SK-N-MC (cell line): ENCODE data around the genes GAREM1, KLHL14 and ZSCAN30.

DNA sequence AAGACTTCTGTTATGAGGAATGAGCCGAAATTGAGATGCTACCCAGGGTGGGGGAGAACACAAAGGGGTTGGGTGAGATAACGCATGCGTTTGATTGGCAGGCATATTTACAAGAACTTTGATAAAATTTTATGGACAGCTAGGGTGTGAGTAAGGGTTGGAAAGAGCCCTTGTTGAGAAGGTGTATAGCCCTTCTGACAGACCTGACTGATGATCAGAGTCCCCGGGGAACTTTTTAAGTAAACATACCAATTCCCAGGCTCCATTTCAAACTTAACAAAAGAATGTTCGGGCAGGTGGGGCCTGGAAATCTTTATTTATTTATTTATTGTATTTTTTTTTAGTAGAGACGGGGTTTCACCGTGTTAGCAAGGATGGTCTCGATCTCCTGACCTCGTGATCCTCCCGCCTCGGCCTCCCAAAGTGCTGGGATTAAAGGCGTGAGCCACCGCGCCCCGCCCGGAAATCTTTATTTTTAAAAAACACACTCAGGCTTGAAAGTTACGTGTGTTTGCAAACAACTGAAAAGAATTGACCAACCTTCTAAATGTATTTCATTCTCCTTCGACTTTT, 2.0 kb downstream of the RNF138 start:
- RRBS = no CpG with 5 or more reads among the region's 18 CpGs

DNA sequence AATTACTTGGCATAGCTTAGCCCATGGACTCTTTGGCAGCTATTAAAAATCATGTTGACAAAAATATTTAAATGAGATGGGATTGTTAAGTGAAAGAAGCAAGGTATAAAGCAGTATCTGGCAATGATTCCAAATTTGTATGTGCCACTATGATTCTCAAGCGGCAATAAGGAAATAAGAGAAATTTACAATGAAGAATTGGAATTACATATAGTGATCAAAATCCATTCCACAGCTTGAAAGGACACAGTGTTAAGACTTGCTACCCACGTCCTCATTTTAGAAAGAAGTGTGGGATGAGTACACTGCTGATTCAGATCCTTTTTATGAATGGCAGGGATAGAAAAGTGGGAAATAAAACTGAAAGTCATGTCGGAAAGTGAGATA, 2.4 kb downstream of the GAREM1 start:
- RRBS = no CpG with 5 or more reads among the region's 3 CpGs

DNA sequence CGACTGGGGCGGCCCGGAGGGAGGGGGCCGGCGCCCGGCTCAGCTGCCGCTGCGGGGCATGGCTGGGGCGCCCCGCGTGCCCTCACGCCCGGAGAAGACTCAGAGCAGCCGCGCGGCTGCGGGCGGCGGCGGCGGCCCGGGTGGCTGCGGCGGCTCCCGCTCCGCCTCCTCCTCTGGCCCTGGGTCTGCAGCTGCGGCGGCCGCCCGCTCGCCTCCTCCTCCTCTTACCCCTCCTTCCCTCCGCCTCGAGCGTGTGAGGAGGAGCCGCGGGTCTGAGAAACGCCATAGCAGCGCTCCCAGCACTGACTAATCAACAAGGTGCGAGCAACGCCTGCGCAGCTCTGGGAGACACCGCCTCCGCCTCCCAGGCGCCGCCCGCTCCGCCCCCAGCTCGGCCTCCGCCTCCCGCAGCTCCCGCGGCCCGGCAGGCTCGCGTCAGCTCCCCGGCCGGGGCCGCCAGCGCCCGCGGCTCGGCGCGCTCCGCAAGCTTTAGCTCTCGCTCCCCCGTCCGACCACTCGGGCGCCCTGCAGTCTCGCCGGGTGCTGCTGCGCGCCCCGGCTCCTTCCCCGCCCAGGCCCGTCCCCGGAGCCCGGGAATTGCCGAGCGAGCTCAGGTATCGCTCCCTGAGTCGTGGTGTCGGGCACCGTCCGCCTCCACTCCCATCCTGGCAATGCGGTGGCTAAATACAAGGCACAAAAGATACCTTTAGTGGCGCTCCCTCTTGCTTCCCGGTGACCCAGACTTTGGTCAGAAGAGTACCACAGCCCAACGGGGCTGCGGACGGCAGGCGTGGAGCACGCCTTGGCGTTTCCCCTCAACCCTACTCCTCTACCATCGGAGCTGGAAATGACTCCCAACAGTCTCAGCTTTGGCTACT, at the start of gene GAREM1:
TSS of gene GAREM1 (minus strand) at position 308 of the 878 bp plus-strand sequence.
- RRBS = 1% methylated on average over 32 of the region's 96 CpGs

DNA sequence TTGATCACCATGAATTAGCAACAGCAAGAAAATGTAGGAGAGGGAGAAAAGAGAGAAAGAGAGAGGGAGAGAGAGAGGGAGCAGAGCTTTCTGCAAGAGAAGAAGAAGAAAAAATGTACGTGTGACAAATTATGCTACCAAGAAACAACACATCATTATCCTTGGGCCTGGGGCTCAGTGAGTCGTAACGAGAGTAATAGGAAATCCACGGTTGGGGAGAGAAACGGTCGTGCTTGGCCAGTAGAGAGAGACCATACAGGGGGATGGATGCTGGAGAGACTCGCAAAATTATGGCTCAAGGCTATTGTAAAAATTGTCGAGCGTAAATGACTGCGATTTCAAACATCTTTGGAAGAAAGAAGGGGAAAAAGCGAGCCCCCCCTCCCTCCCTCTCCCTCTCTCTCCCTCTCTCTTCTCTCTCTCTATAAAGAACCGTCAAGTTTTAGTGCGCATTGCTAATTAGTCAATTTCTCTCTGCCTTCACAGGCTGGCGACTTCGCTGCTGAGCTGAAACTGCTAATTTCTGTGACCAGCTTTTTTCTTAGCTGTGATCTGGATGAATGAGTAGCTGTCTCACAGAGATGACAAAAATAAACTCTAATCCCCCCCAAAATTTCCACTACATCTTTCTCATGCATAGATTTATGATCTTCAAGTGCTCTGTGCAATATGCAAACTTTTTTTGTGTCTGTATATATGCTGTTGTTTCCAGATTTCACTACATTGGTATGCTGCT, at the start of gene KLHL14:
TSS of gene KLHL14 (minus strand) at position 195 of the 736 bp plus-strand sequence.
- RRBS = no CpG with 5 or more reads among the region's 15 CpGs

DNA sequence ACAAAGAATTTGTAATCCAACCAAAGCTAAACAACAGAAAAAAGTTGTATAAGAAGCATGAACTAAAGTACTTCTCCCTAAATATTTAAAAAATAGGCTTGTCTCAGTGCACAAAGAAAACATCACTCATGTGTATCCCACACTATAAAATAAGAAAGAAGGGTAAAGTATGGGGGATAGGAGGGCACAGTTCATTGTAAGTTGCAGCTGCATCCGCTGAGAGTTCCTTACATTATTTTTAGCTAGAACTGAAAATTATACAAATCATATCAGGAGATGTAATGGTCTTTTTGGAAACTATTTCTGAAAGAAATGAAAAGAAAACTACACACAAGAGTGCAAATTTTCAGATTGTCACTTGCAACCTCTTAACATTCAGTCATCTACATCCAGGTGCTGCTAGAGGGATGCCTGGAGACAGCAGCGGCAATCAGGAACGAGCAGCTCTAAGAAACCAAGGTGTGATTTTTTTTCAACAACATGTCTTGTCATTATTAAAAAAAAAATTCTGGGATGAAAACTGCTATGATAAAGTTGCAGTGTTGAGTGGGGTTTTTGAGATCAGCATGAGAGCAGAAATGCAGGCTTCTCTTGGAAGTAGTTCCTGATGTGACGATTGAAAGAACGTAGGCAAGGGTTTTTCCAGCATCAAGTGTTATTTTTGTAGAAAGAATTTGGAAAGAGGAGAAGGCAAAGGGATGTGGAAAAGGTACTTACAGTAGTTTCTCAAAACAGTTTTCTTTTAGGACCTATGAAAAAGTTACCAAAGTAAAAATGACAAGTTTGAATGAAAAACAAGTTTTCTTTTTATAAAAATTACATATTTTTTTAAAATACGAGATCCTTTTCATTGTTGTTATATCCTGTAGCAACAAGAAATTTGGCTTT, 273.8 kb downstream of the ASXL3 start:
- RRBS = no CpG with 5 or more reads among the region's 6 CpGs

GRCh38 chr18:34803908-34804569, 93.9 kb downstream of the DTNA start:
- RRBS = no CpG with 5 or more reads among the region's 7 CpGs

DNA sequence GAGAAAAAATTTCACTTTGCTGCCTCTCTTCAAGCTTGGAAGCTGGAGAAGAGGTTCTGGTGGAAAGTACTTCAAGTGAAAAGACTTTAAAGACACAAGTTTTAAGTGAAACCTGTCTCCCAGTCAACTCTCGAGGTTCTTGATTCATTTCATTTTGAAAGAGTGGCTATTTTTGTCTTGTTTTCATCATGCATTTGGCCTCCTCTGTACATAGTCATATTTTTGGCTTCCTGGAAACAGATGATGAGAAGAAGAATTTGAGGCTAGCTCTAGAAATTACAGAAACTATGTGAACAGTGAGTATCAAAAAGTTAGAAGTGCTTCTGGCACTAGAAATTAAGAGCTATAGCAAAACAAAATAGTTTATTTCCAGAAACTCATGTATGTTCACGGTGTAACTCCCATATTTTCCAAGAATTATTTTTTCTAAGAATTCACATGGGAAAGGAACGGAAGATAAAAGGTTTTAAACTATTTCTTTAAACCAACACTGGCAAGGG, 124.9 kb downstream of the DTNA start:
- RRBS = no CpG with 5 or more reads among the region's 3 CpGs

DNA sequence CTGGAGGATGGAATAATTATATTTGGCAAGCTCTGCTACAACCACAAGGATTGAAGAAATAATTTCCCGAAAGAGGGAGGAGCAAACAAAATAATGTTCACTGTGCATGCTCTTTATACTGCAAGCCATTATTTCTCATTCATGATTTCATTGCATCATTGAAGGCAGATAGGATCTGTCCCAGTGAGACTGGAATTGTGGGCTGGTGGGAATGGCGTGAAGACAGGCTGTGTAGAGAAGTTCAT, 12.7 kb upstream of the MAPRE2 start:
- RRBS = no CpG with 5 or more reads among the region's 2 CpGs

- RRBS = no CpG with 5 or more reads among the region's 2 CpGs
These were observed 11.0 kb upstream of the MAPRE2 start for GRCh38 chr18:35030228-35030610.

- RRBS = no CpG with 5 or more reads among the region's 6 CpGs
These were observed 34.0 kb downstream of the MAPRE2 start for GRCh38 chr18:35075121-35075758.

DNA sequence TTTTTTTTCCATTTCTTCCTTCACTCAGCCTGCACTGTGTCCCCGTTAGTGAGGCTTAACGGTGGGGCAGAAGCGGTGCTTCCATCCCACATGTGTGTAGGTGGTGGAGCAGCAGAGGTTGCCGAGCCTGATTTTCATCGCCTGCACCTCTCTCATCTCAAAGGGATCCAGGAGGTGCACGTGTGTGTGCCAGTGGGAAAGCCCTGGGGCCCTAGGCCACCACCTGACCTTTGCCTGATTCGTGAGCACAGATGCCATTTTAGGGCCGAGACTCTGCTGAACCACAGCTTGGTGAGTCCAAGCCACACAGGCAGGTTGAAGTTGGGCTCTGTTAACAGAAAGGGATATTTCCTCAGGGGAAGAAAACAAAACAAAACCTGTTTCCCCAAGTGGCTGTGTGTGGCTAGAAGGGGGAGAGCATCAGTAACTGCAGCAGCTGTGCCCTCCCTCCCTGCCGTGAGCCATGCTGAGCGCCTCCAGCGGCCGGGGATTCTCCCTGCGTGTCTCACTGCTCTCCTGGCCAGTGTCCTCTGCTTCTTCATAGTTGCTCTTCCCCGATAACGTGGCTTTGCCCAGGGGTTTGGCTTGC, 81.5 kb downstream of the MAPRE2 start:
- RRBS = no CpG with 5 or more reads among the region's 15 CpGs

GRCh38 chr18:35189515-35189954, 51.3 kb upstream of the ZNF397 start:
- RRBS = no CpG with 5 or more reads among the region's 1 CpG

- RRBS = under 1% methylated on average over 23 of the region's 42 CpGs
These were observed at the start of gene ZSCAN30 for GRCh38 chr18:35290111-35290888. Gene ZSCAN30, minus strand, starts transcription at chr18:35290229.

GRCh38 chr18:35458686-35459533, 38.9 kb downstream of the INO80C start:
- RRBS = no CpG with 5 or more reads among the region's 5 CpGs

DNA sequence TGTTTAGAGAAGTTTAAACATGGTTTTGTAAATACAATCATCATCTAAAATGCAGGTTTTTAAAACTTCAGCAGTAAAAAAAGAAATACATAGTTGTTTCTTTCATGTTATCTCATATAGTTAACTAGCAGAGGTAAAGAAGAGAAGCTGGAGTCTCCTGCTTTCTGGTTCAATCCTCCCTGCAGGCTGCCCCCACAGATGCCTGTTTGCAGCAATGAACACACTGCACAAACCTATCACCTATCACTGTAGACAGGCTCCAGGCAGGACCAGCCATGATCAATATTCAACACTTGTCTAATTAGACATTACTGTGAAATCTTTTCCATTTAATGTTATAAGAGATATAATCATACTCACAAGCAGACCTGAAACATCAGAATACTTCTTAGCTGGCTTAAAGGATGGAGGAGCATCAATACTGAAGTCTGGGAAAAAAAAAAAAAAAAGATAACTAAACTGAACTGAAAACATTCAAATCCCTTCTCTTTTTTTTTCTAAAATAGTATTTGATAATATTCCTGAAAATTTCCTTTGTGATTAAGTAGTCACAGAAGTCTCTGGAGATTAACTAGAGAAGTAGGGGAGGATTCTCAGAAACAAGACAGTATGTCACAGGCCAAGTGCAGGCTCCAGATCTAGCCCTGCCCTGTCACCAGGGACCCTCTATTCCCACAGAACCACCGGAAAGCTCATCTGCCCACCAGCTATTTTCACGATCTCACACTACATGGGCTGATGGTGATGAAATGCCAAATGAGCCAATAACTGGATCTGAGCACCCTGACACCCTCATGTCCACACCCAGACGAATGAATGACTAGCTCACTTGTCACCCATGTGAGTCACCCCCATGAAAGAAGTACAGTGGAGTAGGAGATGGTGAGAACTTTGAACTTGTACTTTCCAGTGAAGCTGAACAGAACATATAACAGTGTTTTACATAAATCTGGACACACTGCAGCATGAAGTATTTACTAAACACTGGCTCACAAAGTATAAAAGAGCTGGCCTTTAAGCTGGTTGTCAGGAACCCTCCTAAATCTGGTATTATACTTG, 19.5 kb downstream of the INO80C start:
- RRBS = no CpG with 5 or more reads among the region's 3 CpGs

GRCh38 chr18:35480034-35481020, 17.4 kb downstream of the INO80C start:
- RRBS = no CpG with 5 or more reads among the region's 5 CpGs

DNA sequence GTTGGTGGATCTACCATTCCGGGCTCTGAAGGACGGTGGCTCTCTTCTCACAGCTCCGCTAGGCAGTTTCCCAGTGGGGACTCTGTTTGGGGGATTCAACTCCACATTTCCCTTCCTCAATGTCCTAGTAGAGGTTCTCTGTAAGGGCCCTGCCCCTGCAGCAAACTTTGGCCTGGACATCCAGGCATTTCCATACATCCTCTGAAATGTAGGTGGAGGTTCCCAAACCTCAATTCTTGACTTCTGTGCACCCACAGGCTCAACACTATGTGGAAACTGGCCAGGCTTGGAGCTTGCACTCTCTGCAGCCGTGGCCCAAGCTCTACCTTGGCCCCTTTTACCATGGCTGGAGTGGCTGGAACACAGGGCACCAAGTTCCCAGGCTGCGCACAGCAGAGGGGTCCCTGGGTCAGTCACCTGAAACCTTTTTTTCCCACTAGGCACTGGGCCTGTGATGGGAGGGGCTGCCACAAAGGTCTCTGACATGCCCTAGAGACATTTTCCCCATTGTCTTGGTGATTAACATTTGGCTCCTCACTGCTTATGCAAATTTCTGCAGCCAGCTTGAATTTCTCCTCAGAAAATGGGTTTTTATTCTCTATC, 9.5 kb downstream of the INO80C start:
- RRBS = no CpG with 5 or more reads among the region's 5 CpGs

- RRBS = no CpG with 5 or more reads among the region's 5 CpGs
These were observed 11.1 kb downstream of the GALNT1 start for GRCh38 chr18:35592202-35593431.

GRCh38 chr18:35686840-35687262, 105.3 kb downstream of the GALNT1 start:
- RRBS = no CpG with 5 or more reads among the region's 3 CpGs